HL-60 (cell line): ENCODE data around the genes TEX30 and DAOA.

DNA sequence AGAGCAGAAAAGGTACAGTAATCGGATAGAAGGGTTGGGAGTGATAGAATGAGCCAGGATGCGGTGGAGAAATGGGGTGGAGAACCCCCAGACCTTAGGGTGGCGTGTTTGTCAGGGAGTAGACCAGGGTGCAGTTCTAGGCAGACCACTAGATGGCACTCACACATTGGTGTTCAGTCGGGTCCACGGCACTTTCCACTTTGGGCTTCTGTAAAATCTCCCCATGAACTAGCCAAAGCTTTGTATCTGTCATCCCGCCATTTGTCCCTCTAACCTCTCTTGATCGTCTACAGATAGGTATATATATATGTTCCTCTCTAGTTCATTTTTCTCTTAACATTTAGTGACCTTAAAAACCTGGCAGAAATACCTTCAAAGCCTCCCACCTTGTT, 49.7 kb downstream of the CLYBL start:
- RRBS = no CpG with 5 or more reads among the region's 7 CpGs

DNA sequence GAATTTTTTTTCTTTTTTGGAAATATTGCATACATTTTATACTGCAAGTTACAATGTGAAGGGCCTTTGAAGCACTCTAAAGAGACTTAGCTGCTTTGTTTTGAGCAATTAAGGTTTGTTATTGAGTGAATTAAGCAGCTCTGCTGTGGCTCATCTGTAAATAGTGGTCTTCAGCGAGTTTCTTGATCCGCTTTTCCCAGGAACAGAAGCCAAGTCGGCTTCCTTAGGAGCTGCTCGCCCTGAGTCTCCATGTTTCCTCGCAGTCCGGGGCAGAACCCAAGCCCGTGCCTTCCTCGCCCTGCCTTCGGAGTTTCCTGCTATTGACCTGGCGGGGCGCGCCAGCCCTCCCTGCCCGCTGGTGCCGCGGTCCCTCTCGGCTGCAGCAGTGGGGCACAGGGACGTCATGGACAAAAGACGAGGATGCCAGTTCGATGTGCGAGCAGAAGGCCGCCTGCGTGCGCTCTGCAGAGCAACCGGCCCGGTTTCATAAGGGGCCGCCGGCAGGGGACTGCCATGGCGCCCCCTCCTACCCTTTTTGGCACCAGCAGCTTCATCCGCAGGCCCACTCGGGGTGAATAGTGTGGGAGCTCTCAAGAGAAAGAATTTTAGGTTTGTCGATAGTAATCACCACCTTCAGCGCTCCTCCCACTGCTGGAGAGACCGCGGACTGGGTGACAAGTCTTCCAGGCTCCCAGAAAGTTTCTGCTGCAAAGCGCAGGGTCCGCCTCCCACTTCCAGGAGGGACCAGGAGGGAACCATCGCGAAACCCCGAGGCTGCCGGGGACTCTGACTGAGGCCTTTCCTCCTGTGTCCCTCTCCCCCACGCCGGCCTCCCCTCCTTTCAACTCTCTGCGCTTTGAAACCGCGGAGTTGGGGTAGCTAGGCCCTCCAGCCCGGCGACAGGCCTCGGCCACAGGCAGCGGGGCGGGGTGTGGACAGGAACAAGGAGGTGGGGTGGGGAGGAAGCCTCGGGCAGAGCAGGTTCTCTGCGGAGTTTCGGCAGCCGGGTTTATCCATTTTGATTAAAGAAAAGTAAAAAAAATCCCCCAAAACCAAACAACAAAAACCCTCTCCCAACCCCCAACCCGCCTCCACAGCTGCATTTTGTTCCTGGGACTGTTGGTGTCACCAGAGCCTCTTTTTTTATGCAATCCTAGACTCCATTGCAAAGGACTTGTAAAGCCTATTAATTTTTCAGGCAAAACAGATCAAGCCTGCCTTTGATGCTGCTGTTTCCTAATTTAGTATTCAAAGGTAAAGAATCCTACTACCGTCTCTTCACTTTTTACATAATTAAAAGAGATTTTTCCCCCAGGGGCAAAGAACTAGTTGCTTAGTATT, 51.7 kb downstream of the CLYBL start:
- RRBS = 73% methylated on average over 12 of the region's 56 CpGs

DNA sequence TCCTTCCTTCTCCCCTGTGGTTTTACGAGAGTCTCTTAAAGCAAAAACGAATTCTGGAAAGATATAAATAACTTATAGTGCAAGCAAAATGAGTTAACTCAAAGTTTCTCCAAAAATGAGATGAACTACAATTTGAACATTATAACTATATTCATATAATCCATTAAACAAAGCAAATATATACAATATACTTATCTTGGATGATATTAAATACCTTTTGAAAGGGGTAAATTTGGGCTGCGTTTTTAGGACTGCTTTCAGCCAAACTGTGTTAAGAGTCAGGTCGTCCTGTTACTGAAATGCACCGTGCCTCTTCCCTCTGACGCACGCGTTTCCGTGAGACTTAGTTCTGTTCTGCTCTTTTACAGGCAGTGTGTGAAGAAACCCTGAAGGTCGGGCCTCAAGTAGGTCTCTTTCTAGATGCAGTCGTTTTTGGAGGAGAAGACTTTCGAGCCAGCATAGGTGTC, 107.1 kb downstream of the ZIC5 start:
- RRBS = no CpG with 5 or more reads among the region's 12 CpGs

DNA sequence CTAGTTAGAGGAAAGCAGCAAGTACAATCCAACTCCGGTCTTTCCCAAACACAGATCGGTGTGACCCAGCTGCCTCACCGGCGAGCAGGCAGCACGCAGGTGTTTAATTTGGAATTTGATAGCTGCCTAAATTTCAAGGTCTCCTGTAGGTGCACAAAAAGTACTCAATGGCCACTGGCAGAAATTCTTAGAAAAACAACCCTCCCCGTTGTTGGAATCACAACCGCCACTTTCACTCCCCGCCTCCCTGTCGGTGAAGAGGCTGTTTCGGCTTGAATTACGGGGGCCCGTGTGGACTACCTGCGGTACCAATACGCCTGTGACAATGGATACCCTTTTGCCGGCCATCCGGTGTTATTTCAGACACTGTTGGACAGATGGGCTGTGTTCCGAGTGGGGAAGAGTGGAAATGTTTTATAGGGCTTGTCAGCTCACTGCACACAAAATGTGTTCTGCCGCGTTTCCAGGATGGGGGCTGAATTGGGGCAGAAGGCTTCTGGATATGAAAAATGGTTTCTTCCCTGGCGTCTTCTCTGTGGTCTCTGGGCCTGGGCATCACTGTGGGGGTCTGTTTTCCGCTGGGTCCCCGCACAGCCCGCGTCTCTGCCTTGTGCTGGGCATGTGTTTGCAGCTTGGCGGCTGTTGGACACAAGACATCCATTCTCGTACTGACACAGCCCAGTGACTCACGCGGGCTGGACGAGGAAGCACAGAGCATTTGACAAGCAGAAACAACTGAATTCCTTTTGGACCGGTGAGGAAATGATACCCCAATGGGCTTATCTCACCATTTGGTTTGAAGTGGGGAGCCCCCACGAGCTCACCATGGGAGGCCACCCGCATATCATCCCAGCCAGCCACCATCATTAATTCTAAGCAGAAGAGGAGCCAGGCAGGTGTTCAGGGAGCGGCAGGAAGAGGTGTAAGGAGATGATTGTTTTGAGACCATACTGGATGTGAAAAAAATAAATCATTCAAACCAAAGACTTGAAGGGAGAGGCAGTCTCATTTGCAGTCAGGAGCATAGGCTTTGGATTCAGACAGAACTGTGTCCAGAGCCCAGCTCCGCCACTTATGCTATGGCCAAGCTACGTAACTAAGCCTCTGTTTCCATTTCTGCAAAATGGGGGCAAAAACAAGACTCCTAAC, 45.2 kb downstream of the ZIC5 start:
- RRBS = 81% methylated on average over 2 of the region's 35 CpGs

GRCh38 chr13:99978744-99979427, 2.7 kb upstream of the ZIC2 start:
- RRBS = no CpG with 5 or more reads among the region's 17 CpGs

GRCh38 chr13:99980450-99981111, 1.0 kb upstream of the ZIC2 start:
- RRBS = 21% methylated on average over 32 of the region's 79 CpGs

DNA sequence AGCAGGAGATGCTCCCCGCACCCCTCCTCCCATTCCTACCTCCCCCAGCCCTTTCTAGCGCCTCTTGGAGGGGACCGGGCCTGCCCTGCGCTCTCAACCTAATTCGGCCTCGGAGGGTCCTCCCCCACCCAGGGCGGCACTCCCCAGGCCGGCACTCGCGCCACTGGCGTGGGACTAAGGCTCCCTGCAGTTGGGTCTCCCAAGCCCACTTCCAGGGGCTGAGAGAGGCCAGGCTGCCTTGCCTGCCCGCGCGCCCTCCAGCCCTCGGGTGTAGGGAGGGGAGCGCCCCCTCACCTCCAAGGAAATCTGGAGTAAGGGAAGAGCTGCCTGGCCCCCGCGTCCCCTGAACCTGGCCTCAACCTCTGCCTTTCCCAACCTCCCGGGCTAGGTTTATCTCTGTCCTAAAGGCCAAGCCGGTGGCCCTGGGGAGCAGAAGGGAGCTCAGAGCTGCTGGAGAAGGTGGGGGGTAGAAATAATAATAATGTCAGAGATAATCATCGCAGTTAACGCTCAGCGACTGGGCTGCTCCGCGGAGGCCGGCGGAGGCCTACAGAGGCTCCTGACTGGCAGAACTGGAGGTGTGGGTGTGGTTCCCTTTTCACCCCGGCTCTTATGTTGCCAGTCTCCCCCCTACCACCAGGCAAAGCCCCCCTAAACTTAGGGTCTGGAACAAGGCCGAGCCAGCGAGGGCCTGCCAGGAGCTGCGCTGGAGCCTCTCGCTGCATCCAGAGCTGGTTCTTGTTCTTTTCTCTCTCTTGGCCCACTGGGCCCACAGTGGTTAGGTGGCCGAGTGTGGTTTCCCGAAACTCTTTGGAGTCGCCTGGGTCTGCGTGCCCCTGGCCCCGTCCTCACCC, 9.6 kb downstream of the ZIC2 start:
- RRBS = 19% methylated on average over 5 of the region's 37 CpGs

GRCh38 chr13:100089740-100090058, 806 bp downstream of the PCCA start:
- RRBS = no CpG with 5 or more reads among the region's 4 CpGs

DNA sequence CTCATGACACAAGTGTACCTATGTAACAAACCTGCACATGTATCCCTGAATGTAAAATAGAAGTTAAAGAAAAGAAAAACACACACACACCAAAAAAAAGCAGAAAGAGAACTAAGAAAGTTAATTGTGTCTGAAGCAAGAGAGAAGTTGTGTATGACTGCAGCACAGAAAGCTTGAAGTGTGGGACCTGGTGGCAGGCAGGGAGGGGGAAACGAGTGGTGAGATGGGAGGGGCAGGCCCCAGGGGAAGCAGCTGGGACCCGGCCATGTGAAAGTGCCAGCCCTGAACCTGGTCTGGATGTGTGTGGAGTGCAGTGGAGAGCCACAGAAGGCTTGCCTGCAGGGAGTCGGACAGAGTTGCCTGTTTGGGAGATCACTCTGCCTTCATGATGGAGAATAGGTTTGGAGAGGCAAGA, 199.0 kb downstream of the GGACT start:
- RRBS = no CpG with 5 or more reads among the region's 3 CpGs

DNA sequence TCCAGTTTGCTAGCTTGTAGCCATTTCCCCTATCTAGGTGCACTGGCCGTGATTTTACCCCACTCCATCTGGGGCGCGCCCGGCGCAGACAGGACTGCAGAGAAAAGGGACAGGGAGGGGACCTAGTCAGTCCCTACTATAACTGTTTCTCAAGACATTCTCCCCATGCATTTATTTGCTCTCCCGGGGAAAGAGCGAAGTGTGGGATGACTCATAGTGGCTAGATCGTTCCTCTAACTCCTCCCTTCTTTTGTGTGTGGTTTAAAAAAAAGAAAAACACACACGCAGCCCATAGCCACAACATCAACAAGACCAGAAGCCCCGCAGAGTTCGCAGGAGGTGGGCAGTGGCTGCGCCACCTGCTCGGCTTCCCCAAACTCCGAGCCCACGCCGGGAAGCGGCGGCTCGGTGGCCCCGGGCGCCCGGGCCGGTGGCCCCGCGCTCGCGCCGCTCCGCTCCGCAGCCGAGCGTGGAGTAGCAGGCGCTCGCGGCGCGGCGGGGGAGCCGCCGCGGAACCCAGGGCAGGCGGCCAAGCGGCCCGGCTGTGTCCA, 766 bp downstream of the TMTC4 start:
- RRBS = 3% methylated on average over 17 of the region's 44 CpGs

DNA sequence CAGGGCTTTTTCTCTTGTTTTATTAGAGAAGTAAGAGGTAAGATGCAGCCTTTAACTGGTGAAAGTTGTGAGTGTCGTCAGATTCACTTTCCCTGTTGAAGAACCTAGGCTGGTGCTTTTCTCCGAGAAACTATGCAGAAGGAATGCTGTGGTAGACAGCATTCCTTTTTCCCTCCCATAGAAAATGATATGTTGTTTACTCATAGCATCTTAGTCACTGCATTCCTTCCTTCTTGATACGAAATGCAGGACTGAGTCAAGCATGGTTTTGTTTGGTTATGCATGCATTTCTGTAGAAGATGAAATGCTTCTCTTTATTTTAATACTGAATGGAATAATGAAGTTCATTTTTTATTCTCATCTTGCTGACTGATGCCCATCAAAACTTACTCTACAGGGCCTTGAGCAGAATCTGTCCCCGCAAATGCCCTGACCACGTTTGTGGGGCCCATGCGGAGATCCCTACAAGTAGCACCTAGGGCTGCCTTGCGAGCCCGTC, 3.5 kb downstream of the ITGBL1 start:
- RRBS = no CpG with 5 or more reads among the region's 8 CpGs

DNA sequence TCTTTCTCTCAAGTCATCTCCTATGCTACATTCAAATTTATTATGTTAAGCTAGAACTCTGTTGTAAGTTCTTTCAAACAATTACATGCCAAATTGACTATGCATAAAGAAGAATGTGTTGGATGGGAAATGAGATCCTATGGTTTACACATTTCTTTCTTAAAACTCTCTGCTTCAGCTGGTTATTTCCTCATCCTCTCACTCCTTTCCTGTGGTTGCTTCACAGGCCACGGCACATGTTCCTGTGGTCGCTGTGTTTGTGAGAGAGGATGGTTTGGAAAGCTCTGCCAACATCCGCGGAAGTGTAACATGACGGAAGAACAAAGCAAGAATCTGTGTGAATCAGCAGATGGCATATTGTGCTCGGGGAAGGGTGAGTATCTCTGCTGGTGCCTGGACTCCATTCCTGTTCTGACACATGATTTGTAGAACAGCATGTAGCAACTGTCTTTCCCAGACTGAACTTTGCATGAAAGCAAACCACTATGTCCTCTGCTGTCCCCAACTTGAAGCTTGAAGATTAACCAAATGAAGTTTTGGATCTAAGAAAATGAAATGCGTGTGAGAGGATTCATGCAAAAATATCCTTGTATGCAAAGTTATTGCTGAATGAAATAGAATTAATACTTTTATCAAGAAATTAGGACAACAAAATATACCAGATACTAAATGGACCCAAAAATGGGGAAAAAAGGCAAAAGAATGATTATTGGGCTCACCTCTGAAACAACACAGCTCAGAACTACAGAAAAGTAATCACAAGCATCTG, 210.0 kb downstream of the FGF14 start:
- RRBS = no CpG with 5 or more reads among the region's 7 CpGs

DNA sequence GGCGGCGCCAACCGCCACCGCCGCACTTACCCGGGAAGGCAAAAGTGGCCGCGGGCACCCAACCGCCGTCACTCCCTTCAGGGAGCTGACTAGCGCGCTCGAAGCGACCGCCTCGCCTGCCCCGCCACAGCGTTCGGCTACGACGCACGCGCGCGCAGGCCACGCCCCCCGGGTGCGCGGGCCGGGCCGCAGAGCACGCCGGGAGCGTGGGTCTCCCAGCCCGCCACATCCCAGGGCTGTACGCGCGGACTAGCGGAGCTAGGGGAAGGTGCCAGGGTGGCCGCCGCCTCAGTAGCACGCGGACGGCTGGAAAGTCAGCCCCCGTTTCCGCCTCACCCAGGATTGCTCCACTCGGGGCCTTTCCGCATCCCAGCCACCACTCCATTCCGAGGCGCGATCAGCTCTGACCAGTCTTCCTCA, at the start of gene TEX30:
TSS of gene TEX30 (minus strand) at position 135 of the 420 bp plus-strand sequence.
- RRBS = no CpG with 5 or more reads among the region's 51 CpGs

DNA sequence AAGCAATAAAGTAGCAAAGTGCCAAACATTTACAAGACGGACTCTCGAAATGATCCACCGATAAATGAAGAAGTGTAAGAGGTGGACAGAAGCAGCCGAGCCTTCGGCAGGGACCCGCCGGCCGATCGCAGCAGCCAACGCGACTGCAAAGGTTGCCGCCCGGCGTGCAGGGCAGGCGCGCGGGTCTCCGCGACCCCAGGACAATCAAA, 230 bp downstream of the POGLUT2 start:
- RRBS = 4% methylated on average over 13 of the region's 19 CpGs

DNA sequence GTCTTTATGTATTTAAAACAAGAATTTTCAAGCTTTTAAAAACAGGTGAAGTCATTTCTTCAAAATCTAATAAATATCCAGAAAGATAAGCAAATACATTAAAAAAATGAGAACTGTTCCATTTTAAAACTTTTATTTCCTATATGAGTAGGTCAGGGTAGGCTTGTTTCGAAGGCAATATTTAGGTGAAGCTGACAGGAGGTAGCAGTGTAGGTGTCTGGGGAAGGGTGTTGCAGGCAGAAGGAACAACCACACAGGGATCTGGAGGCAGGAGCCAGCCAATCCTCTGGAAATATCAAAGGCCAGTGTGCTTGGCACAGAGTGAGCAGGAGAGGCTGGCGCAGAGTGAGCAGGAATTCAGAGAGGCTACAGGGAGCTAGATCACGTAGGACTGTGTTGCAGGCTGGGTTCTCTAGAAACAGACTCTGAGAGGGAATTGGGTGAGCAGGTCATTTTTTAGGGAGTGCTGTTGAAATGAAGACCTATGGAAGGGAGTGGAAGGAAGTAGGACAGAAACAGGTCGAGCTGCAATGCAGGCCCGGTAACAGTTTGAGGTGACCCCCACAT, 51.5 kb downstream of the ERCC5 start:
- RRBS = no CpG with 5 or more reads among the region's 5 CpGs

- RRBS = no CpG with 5 or more reads among the region's 4 CpGs
Measured at GRCh38 chr13:103822142-103822591, 756.0 kb upstream of the SLC10A2 start.

DNA sequence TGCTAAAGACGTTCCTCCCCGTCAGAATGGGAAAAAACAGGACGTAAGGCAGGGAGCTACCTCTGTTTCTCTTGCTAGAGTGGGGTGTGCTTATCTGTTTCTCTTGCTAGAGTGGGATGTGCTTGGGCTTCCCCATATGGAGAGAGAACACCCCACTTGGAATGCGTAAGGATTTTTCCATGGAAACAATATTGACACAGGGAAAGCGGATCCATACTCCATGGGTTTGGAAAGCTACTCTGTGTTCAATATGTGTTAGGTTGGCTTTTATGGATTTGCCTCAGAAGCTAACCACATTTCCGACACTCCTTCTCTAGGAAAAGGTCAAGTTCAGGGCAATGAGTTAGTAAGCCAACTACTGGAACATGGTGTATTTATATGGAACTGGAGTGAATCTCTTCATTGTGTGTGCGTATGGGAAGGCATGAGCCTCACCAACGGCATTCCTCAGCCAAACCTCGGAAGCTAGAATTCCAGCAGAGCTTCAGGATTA, 948.9 kb upstream of the SLC10A2 start:
- RRBS = no CpG with 5 or more reads among the region's 9 CpGs

GRCh38 chr13:105465800-105466298, at the start of gene DAOA:
Gene DAOA (plus strand): TSS chr13:105466045.
- RRBS = no CpG with 5 or more reads among the region's 2 CpGs

- RRBS = no CpG with 5 or more reads among the region's 5 CpGs
Measured at GRCh38 chr13:105597435-105597811, 131.6 kb downstream of the DAOA start.